Thyroid gland (tissue), 7 donors: Measurements from ENCODE around the gene KCNJ15.

DNA sequence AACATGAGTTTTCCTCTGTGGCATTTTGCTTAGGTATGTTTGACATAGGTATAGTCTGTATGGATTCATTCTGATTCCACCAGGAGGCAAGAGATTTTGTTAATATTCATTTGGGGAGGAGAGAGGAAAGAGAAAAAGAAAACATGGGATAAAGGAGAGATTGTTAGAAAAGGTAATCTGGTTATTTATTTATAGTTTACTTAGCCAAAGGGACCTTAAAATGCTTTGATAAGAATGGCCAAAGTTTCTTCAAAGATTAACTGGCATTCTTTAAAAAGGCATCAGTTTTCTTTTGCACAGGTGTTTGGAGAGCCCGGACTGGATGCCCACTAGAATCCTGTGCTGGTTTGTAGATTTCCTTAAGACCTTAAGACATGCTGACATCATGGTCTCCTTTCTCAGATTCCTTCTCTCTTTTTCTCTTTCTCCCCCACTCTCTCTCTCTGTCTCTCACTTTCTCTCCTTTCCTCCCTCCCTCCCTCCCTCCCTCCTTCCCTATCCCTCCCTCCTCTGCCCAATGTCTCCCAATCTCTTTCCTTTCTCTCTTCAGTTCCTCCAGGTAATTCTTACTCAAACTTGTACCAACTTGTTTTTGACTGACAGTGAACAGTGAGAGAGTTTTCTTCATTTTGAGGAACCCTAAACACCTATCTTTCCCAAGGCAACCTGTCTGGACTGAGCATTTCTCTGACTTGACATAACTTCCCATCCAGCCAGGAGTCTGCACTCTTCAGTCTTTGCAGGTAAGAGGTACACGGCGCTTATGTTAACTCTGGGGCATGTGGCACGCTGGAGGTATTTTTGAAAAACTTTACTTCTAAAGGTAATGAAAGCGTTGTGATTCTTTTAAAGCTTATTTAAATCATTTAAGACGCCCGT, at the start of gene KCNJ15:
TSS of gene KCNJ15 (plus strand) at position 549 of the 879 bp plus-strand sequence.
- PRO-cap, 2 experiments, result peak in 2 of 2 experiments; most common plus-strand start position 733 of the sequence (in 2); most common minus-strand start position 680 of the sequence (in 1)
- RAMPAGE, long total RNA, 5 experiments, result no peak in any of the 5 experiments

DNA sequence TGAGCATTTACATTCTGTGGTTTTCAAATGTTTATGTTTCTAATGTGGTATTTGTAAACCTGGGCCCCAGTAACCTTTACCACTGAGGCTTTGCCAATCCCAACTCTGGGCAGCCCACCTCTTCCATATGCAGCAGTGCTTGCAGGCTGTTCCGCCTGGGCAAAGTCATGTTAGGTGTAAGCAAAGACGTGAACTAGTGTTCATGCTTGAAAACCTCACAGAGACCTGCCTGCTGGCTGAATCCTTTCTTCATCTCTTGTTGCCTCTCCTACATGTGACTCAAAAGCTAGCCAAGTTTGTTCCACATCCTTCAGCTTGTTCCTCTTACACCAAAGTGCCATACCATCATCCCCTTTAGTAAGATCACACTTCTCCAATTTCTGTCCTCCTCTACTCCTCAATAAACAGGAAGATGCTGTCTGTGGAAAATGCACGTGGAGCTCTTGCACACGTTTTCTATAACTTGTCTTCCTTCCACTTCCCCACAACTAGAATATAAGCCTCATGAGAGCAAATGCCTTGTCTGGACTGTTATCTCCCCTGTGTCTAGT, 17.3 kb downstream of the KCNJ15 start:
- PRO-cap, 2 experiments, result peak in 2 of 2 experiments; most common plus-strand start position 332 of the sequence (in 1); most common minus-strand start position 195 of the sequence (in 1)
- RAMPAGE, long total RNA, 5 experiments, result start-site peak on the minus strand in 1 of 5 experiments, centred at position 238 of the sequence, 8 reads per replicate

- PRO-cap, 2 experiments, result no peak in any of the 2 experiments
- RAMPAGE, long total RNA, 5 experiments, result no peak in any of the 5 experiments
Measured at GRCh38 chr21:38308428-38308900, 51.7 kb downstream of the KCNJ15 start.

DNA sequence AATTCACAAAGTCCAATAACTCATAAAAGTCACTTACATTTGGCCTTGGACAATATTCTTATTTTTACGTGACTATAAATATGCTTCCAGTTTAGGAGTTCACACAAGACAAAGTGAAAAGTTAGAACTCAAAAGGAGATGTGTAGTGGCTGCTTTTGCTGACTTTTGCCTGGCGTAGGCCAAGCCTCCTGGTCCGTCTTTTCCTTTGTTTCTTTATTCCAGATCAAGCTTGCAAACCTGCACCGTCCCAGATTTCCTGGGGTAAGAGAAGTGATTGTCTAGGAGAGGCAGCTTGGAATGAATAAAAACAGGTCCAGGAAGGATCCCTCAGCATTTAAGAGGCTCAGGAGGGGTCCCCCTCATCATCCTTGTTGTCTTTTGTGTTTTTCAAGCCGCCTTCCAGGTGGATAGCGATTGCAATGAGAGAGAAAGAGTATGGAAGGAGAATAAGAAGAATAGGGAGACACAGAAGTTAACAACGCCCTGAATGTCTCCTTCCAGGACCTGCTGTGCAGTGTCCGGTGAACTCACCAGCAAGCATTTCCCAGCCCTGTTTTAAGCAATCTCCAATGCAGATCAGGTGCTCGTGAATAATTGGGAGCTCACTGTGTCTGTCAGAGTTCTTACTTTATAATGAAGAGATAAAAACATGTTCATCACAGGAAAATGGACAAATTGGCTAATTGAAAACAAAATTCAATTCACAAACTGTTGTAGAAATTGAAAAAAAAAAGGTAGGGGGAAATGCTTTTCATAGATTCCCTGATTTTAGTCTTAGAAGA, 8.6 kb downstream of the ERG start:
- PRO-cap, 2 experiments, result no peak in any of the 2 experiments
- RAMPAGE, long total RNA, 5 experiments, result no peak in any of the 5 experiments

DNA sequence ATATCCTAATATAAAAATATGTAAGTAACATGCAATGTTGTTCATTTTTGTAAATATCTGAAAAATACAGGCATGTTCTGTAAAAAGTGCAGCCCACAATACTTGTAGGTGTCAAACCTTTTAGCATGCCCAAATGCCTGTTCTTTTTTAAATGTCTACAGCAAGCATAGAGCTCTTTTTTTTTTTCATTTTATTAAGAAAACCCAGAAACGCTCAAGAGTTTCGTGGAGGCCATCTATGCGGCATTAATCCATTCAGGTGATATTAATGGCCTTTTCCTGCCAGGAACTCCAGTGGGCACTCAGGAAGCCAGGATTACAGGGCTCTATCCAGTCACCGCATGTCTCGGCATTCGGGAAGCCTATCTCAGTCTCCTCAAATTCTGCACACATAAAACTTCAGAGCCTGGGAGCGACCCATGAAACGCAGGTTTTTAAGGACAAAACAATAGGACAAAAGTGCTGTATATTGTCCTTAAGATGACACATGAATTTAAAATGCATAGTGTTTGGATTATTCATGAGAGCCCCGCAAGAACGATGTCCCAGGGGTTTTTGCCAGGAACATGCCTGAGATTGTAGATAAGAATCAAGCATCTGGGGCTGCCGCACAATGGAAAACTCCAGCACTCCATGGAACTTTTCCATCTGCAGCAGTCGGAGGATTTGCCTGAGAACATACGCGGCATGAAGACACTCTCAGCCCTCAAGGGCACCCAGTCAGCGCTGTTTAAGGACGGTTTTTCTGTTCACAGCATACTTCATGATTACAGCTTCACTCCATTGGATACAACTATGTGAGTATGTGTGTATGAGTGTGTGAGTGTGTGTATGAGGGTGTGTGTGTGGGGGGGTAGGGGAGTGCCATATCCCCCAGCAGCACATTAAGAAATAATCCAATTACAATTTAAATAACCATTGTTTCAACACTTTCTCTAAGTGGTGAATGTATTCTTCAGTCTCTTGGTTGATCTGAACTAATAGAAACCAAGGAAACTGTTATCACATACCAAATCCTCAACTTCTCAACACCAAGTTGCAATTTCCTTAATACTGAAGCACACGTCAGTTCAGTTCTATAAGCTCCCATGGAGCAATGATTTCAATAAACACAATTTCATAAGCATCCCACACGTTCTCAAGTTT, 5.3 kb upstream of the ERG start:
- PRO-cap, 2 experiments, result peak in 2 of 2 experiments; most common plus-strand start position 655 of the sequence (in 2)
- RAMPAGE, long total RNA, 5 experiments, result start-site peak on the plus strand in 2 of 5 experiments, centred at positions 638 to 677 of the sequence, 16 to 34 reads per replicate

- PRO-cap, 2 experiments, result no peak in any of the 2 experiments
- RAMPAGE, long total RNA, 5 experiments, result no peak in any of the 5 experiments
Measured at GRCh38 chr21:38646060-38647155, 148.1 kb upstream of the ERG start.

GRCh38 chr21:38759854-38760207, 45.9 kb upstream of the ETS2 start:
- PRO-cap, 2 experiments, result peak in 1 of 2 experiments; most common minus-strand start chr21:38760019 (in 1)
- RAMPAGE, long total RNA, 5 experiments, result no peak in any of the 5 experiments

GRCh38 chr21:38766817-38767879, 38.6 kb upstream of the ETS2 start:
- PRO-cap, 2 experiments, result peak in 1 of 2 experiments; most common plus-strand start chr21:38767343 (in 1)
- RAMPAGE, long total RNA, 5 experiments, result no peak in any of the 5 experiments

DNA sequence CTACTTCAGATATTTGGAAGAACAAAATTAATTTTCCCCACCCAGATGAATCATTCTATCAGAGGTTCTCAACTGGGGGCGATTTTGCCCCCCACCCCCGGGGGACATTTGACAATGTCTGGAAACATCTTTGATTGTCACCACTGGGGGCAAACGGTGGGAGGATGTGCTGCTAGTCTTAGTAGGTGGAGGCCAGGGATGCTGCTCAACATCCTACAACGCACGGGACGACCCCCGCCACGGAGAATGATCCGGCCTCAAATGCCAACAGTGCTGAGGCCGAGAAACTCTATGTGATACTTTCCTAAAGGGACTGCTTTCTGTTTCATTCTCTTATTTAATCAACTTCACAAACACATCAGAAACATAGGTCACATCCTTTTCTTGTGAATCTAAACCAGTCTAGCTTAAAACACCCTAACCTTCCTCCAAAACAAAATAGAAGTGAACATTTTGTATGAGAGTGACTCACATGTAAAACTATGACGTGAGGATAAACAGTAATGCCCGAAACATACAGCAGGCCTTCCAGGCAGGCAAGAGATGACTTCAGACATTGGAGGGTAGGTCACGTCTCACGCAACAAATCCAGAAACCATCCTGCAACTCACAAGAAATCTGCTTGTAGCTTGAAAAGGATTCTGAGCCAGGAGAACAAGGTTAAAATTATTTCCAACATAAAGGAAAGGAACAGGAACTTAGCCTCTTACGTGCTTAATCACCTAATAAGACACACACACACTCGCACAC, 37.2 kb upstream of the ETS2 start:
- PRO-cap, 2 experiments, result no peak in any of the 2 experiments
- RAMPAGE, long total RNA, 5 experiments, result no peak in any of the 5 experiments

- PRO-cap, 2 experiments, result no peak in any of the 2 experiments
- RAMPAGE, long total RNA, 5 experiments, result no peak in any of the 5 experiments
Measured at GRCh38 chr21:38772935-38773809, 32.6 kb upstream of the ETS2 start.

DNA sequence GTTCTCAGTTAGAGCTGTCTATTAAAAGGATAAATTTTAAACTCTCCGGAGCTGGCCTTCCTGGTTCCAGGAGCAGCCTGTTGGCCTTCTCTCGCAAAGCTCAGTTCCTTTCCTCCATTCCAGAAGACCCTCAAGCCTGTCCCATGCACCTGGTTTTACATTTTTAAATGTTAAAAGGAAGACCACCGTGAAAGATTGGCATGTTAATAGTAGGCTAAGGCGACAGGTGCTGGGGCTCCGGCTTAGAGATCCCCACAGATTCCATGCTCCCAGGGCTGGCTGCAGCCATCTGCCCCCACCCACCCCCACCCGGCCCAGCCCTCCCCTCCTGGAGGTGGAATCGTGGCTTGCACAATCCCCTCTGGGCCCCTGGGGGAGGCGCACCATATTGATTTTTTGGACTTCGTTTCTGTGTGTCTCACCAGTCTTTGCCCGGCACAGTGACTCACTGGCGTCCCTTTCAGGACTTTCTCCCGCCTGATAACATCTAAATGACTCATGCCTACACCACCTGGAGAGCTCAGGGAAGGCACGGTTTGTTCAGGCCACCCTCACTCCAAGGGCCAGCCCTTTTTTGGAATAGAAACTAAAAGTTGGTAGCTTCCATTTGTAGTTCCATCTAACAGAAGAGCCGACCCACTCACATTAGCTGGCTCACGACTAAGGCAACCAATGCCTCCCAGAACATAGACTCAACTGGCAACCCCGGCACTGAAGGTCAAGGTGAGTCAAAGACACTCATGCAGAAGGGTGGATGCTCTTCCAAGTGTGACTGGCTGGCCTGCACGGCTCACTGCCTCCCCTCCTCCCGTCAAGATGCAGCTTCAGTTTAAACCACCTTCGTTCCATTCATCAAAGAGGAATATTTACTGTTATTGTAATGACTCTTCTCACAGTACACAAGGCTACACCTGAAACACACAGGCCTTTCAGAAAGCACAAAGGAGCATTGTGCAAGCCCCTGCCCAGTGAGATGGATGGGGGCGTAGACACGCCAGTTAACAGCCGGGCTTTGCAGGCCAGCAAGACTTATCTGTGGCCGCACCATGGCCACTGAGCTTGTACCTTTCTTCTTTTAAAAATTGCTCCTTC, 18.2 kb upstream of the ETS2 start:
- PRO-cap, 2 experiments, result peak in 1 of 2 experiments; most common plus-strand start position 612 of the sequence (in 1); most common minus-strand start position 434 of the sequence (in 1)
- RAMPAGE, long total RNA, 5 experiments, result no peak in any of the 5 experiments

DNA sequence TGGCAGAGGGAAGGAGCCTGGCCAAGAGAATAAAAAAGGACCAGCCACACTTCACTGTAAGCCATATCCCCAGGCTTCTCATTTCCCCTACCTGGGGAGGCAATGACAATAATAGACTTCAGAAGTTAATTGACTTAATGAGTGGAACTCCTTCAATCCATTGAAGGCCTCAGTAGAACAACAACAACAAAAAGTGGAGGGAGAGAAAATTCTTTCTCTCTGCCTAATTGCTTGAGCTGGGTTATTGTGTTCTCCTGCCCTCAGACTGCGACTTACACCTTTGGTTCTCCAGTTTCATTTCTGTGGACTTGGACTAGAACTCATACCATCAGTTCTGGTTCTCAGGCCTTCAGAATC, 98.9 kb downstream of the ETS2 start:
- PRO-cap, 2 experiments, result no peak in any of the 2 experiments
- RAMPAGE, long total RNA, 5 experiments, result no peak in any of the 5 experiments

DNA sequence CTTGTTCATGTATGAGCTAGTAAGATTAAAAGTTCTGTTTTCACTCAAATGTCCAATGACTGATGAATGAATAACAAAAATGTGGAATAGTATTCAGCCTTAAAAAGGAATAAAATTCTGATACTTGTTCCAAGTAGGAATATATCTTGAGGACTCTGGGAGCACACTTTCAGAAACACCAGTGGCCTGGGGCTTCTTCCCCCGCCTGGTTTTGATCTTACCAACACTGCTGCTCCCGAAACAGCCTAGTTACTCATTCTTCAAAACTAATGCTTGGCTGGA, 115.8 kb downstream of the ETS2 start:
- PRO-cap, 2 experiments, result no peak in any of the 2 experiments
- RAMPAGE, long total RNA, 5 experiments, result no peak in any of the 5 experiments

GRCh38 chr21:39086870-39087680, 96.2 kb downstream of the PSMG1 start:
- PRO-cap, 2 experiments, result no peak in any of the 2 experiments
- RAMPAGE, long total RNA, 5 experiments, result no peak in any of the 5 experiments

DNA sequence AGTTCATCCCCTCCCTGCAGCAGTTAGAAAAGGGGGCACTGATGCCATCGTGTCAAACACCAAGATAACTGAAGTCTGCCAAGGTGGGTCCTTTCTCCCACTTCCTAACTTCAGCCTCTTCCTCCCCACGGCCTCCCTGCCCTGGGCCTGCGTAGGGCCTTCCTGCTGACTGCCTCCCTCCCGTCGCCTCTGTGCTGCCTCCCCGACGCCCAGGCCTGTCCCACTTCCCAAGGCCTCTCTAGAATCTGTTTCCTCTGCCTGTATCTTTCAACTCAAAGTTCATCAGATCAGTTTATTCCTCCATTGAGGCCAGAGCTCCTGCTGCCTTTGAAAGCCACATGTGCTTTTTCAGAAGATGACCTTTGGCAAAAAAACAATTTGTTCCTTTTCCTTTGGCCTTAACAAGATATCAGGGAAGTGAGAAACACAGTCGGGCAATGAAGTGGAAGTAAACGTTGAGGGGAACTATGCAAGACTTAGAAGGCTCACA, 86.0 kb downstream of the PSMG1 start:
- PRO-cap, 2 experiments, result no peak in any of the 2 experiments
- RAMPAGE, long total RNA, 5 experiments, result no peak in any of the 5 experiments

- PRO-cap, 2 experiments, result no peak in any of the 2 experiments
- RAMPAGE, long total RNA, 5 experiments, result no peak in any of the 5 experiments
Measured at GRCh38 chr21:39346548-39347013, 2.3 kb downstream of the HMGN1 start.

- PRO-cap, 2 experiments, result no peak in any of the 2 experiments
- RAMPAGE, long total RNA, 5 experiments, result no peak in any of the 5 experiments
Measured at GRCh38 chr21:39347100-39347500, 1.8 kb downstream of the HMGN1 start.

DNA sequence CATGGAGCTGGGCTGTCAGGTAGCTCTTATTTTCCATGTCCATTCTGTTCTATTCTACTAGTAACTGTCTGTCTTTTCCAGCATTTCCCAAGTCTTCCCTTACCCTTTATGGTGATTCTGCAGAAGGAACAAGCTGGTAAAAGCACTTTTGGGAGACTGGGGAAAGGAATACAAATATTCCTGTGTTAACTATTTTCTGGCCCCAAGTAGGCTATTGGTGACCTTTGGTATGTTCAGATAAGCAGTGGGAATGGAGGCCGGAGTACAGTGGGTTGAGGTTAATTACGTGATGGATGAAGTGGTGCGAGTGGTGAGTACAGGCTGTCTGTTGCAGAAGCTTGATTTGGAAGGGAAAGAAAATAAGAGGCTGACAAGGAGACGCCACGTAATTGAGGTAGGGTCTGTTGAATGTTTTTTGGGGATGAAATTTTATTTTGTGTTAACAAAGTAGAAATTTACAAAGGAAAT, 19.4 kb downstream of the B3GALT5 start:
- PRO-cap, 2 experiments, result no peak in any of the 2 experiments
- RAMPAGE, long total RNA, 5 experiments, result no peak in any of the 5 experiments

DNA sequence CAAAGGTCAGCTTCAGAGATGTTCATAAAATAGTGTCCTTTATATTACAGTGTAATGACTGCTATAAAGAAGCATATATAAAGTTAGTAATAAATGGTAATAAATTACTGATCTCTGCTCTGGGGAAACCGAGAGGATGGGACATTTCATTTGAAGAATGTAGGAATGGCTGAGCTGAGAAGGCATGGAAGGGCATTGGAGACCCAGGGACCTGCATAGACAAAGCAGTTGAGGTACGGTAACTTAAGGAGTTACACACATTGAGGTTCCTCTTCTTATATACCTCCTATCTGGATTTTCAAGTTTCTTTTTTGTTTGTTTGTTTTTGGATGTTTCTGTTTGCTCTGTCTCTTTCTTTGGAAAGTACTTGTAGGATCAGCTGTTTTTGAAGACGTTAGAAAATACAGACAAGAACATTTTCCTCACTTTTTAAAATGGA, 29.5 kb downstream of the B3GALT5 start:
- PRO-cap, 2 experiments, result no peak in any of the 2 experiments
- RAMPAGE, long total RNA, 5 experiments, result no peak in any of the 5 experiments

DNA sequence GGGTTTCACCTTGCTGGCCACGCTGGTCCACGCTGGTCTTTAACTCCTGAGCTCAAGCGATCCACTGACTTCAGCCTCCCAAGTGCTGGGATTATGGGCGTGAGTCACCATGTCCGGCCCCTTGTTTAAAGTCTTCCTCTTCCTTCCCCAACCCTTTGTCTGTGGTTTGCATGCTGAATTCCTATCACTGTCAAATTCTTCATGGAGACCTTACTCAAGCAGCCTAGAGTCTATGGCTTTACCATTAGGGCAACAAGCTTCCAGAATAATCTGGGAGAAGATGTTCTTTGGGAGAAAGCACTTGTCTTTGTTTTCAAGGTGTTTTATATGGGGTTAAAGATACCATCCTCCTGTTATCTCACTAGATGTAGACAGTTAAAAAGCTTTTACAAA, 34.8 kb downstream of the B3GALT5 start:
- PRO-cap, 2 experiments, result no peak in any of the 2 experiments
- RAMPAGE, long total RNA, 5 experiments, result no peak in any of the 5 experiments